ENCODE measurements around a stretch of chr15.

GRCh38 chr15:77106904-77107824, 36.3 kb upstream of the TSPAN3 start:
- PRO-cap = no peak

DNA sequence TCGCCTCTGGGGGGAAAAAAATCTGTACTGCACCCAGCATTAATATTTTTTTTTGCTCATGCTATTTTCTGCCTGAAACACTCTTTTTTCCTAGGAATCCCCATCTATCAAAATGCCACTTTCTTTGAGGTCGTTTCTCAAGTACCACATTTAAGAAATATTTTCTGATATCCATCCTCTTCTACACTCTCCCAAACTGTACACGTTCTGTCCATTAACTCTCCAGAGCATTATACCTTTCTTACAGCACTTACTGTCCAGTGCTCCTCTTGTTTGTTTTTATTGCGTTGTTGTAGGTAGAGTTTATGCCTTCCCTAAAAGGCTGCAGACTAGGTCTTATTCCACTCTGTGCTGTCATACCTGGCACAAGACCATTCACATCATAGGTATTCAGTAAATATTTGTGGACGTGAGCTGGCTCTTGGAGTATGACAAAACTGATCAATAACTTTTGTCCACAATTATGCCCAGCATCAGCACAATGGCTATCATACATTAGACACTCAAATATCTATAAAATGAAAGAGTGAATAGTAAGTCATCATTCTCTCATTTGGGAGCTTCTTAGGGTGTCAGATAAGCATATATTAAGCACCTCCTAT, 4.4 kb downstream of the HMG20A start:
- PRO-cap = no peak

DNA sequence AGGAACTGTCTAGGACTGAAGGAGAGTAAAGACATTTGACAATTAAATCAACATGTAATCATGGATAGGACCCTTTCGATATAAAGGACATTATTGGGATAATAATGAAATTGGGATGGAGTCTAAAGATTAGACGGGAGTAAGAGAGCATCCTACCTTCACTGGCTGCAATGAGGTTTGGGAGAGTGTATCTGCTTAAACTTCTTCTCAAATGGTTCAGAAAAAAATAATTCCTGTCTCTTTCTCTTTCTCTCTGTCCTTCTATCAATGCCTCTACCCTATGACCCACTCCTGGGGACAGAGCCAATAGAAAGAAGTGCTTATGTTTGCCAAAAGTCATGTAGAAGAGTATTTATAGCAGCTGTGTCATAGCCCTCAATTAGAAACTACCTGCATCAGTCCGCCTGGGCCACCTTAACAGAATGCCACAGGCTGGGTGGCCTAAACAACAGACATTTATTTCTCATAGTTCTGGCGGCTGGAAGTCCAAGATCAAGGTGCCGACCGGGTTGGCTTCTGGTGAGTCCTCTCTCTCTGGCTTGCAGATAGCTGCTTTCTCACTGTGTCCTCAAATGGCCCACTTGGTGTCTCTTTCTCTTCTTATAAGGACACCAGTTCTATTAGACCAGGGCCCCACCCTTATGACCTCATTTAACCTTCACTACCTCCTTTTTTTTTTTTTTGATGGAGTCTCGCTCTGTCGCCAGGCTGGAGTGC, 92.5 kb downstream of the HMG20A start:
- PRO-cap = no peak

- PRO-cap = no peak
Observed at GRCh38 chr15:77528442-77528897, 104.2 kb downstream of the LINGO1 start.

DNA sequence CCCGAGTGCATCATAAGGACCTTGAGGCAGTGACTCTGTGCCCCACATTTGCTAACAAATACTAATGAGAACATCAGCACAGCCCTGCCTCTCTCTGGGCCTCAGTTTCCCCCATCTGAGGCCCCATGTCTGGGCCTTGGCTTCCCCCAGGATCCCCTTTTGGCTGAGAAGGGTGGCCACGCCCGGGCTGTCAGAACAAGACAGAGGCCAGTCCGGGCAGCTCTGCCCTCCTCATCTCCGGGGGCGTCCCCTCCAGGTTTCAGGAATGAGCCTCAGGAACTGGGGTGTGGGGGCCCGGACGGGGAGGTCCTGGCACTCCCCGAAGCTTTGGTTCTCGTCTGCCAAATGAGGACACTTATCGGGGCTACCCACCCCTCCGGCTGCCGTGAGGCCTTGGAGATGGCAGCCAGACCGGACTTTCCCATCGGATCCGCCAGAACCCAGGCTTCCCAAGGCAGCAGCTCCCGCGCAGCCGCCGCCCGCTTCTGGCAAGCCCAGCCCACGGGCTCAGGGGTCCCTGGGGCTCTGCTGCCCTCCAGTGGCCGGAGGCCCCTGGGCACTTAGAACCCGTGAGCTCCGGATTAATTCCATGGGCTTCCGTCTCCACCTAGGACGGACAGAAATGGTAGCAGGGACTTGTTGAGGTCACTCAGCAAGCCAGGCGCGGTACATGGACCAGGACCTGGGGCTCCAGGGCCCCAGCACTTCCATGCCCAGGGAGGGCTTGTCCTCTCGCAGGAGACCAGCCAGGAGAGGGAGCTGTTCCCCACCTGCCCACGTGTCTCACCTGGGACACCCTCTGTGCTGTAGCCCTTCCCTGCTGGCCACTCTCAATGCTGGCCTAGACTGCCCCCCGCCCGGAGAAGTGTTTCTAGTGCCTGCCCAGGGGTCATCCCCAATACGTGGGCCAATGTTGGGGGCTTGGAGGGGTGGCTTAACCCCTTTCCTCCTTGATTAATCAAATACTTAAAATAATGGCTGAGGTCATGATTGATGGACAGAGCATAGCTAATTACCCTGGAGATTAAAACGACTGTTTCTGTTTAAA, 89.4 kb downstream of the LINGO1 start:
- PRO-cap = no peak

GRCh38 chr15:77550798-77551338, 81.8 kb downstream of the LINGO1 start:
- PRO-cap = no peak

- PRO-cap = no peak
Observed at GRCh38 chr15:77649061-77649583, 16.4 kb upstream of the LINGO1 start.

- PRO-cap = no peak
Observed at GRCh38 chr15:78007827-78008566, 69.5 kb downstream of the TBC1D2B start.

- PRO-cap = no peak
Observed at GRCh38 chr15:78018341-78018841, 59.1 kb downstream of the TBC1D2B start.

GRCh38 chr15:78047858-78048357, 29.6 kb downstream of the TBC1D2B start:
- PRO-cap = no peak

GRCh38 chr15:78058911-78060125, 18.2 kb downstream of the TBC1D2B start:
- PRO-cap = no peak

GRCh38 chr15:78061848-78062474, 15.6 kb downstream of the TBC1D2B start:
- PRO-cap = no peak

- PRO-cap = no peak
Observed at GRCh38 chr15:78210992-78211820, 23.2 kb downstream of the ACSBG1 start.

- PRO-cap = no peak
Observed at GRCh38 chr15:78272850-78273230, 8.5 kb downstream of the DNAJA4 start.

GRCh38 chr15:78374641-78375536, 34.7 kb downstream of the CRABP1 start:
- PRO-cap = no peak

GRCh38 chr15:78448731-78449322, 10.8 kb downstream of the IREB2 start:
- PRO-cap = no peak

DNA sequence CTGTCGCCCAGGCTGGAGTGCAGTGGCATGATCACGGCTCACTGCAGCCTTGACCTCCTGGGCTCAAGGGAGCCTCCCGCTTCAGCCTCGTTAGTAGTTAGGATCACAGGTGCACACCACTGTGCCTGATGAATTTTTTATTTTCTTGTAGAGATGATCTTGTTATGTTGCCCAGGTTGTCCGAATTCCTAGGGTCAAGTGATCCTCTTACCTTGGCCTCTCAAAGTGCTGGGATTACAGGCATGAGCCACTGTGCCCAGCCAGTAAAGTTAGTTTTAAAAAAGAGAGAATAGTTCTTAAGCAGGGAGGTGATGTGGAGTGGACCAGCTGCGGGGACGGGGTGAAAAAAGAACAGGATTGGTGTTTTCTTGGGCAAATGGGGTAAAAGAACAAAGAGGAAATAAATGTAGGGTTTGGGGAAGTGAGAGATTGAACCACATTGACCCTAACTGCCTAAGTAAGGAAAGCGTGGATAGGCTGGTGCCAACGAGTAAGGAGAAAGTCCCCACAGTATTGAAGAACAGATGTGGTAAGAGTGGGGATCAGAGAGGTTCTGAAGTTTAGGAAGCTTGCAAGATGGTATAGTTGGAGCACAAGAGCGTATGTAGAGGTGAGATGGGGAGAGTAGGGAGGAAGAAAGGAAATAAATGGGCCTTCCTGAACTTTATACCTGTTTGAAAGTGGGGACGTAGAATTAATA, 16.9 kb downstream of the IREB2 start:
- PRO-cap = no peak

- PRO-cap = no peak
Observed at GRCh38 chr15:78541182-78541479, 887 bp downstream of the PSMA4 start.

GRCh38 chr15:78544593-78545366, 4.5 kb downstream of the PSMA4 start:
- PRO-cap = no peak

- PRO-cap = no peak
Observed at GRCh38 chr15:78720100-78720619, 79.2 kb upstream of the CHRNB4 start.

Data from SP-49 (cell line).